Temporal lobe (tissue), 2 donors: ENCODE measurements around a stretch of chr10.

GRCh38 chr10:5794543-5795077 lies 18.6 kb downstream of the GDI2 start:
- RAMPAGE, long total RNA, result no peak

GRCh38 chr10:5811337-5811801 lies 1.9 kb downstream of the GDI2 start:
- RAMPAGE, long total RNA, result no peak

- RAMPAGE, long total RNA, result no peak
These were observed 693 bp downstream of the IL15RA start for GRCh38 chr10:5976540-5977159.

- RAMPAGE, long total RNA, result no peak
These were observed 10.4 kb upstream of the IL15RA start for GRCh38 chr10:5987744-5988211.

DNA sequence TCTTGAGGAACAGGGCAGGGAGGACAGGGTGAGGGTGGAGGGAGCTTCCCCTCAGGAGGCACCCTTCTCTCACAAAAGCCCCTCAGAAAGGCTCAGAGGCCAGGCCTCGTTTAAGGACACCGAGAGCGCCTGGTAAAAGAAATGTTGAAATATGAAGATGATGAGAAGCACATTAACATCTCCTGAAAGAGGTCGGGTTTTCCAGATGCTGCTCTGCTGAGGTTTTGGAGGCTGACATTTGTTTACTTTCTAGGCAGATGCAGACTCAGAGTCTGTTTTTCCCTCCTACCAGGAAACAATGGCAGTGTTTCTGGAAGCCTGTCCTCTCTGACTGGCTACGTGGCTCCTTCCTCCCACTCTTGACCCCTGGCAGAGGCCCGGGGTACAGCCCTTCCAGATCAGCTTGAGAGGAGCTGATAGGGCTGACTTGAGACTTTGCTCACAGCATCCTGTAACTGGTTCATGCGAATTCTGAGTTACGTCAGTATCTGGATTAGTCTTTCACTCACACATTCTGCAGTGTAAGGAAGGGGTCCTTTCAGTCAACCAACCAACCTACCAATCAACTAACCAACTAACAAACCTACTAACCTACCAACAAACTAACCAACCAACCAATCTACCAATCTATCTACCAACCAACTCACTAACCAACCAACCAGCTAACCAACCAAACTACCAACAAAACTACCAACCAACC lies 41.1 kb upstream of the IL15RA start:
- RAMPAGE, long total RNA, result no peak

DNA sequence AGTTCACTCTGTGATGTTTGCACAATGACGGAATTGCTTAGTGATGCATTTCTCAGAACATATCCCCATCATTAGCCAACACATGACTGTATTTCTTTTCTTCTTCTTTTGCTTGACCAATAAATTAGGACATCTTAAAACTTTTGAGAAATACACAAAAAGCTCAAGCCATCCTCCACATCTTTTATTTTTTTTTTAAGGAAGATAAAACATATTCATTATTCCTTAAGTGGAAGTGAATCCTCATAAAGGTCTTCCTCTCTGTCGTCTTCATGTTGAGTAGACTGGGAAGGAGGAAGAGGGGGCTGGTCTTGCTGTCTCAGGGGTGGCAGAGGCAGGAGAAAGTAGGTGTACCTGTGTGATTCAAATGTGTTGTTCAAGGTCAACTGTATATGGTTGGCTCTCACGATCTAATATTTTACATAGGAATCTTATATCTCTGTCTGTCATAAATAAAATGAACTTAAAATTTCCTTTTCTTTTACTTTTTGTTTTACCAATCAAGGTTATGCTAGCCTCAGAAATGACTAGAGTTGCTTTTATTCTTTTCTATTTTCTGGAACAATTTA lies 5.2 kb upstream of the PFKFB3 start:
- RAMPAGE, long total RNA, result no peak

DNA sequence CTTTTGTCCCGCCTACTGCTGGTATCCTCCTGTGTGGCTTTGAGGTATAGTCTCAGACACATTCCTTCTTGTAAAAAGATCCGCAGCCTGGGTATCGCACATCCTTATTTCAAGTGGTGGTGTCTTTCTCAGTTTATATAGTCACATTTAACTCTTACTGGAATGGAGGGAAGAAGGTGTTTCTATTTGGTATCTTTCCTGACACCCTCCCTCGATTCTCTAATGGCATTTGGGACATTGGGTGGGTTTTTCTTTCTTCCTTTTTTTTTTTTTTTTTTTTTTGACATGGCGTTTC lies 2.3 kb downstream of the PFKFB3 start:
- RAMPAGE, long total RNA, result no peak

GRCh38 chr10:6226144-6226976 lies 23.6 kb downstream of the PFKFB3 start:
- RAMPAGE, long total RNA, result no peak

DNA sequence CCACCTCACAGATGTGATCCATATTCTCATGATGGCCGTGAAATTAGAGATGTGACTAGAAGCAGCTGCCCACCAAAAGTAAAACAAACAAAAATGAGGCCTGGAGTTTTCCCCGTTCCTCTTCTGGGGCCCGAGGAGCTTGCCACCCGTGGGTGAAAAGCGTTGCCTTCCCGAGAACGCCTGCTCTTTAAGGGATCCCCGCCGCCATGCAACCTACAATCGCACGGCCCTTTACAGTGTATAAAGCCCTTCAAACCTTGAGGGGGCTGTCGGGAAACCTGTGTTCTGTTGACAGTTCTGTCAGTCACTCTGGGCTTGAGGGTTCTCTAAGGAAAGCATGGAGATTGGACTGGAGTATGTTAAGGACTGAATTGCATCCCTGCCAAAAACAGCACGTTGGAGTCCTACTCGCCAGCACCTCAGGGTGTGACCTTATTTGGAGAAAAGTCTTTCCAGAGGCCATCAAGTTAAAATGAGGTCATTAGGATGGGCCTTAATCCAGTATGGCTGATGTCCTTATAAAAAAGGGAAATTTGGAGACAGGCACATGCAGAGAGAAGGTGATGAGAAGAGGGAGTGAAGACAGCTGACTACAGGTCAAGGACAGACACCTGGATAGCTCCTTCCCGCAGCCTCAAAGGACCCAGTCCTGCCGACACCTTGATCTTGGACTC lies 70.6 kb downstream of the PFKFB3 start:
- RAMPAGE, long total RNA, result no peak

DNA sequence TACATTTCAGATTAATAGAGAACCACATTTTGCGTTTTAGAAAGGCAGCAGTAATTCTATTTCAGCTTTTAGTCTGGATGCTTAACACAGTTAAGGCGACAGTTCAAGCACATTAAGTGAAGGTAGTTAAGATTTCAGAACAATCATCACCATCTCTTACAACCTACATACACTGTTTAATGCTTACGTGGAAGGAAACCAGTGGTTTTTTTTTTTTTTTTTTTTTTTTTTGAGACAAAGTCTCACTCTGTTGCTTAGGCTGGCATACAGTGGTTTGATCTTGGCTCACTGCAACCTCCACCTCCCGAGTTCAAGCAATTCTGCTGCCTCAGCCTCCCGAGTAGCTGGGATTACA lies 89.0 kb downstream of the PFKFB3 start:
- RAMPAGE, long total RNA, result no peak

DNA sequence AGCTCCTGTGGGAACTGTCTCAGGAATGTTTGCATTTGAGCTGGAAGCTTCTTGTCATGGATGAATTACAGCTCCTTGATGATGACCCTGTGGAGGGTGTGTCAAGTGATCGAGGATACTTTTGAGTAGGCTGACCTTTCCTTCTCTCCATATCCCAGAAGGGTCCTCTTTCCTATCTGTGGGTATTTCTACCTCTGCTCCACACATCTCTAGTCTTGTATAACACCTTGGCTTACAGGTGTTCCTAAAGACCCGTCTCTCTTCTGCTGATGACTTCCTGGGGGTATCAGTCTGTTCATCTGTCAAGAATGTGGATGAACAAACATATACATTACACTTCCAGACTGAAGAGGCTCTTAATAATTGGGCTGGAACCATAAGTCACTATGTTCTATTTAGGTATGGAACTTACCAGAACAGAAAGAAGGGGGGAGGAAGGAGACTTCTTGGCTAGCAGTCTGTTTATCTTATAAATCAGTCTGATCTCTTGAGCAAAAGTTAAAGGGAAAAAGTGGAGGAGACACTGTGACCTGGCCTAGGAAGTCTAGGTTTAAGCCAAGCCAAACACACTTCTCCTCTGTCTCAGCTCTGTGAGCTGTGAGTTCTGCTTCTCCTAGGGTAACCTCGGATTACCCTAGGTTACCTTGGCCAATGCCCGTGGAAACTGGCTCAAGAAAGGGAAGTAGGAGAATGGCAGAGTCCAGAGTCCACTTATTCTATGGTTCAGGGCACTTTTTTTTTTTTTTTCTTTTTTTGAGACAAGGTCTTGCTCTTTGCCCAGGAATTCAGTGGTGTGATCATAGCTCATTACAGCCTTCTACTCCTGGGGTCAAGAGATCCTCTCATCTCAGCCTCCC lies 95.1 kb downstream of the PFKFB3 start:
- RAMPAGE, long total RNA, result no peak

DNA sequence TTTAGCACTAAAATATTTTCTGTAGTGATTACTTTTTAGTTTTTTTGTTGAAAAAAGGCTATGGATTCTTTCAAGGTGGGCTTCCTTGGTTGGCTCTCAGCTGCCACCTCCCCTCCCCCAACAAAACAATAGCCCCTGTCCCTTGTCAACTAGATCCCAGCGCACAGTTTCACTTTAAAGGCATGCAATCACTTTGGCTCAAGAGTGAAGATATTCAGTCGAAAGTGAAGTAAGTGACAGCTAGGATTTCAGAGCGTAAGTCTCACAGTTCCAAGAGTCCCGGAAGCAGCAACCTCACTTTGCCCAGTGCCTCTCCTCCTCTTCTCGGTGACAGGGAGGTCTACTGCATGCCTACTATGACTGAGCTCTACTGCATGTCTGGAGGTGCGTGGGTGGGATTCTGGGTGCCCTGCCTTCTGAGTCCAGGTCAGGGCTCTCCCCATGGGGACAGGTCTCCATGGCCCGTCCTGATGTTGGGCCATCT lies 17.1 kb downstream of the PRKCQ start:
- RAMPAGE, long total RNA, result no peak

DNA sequence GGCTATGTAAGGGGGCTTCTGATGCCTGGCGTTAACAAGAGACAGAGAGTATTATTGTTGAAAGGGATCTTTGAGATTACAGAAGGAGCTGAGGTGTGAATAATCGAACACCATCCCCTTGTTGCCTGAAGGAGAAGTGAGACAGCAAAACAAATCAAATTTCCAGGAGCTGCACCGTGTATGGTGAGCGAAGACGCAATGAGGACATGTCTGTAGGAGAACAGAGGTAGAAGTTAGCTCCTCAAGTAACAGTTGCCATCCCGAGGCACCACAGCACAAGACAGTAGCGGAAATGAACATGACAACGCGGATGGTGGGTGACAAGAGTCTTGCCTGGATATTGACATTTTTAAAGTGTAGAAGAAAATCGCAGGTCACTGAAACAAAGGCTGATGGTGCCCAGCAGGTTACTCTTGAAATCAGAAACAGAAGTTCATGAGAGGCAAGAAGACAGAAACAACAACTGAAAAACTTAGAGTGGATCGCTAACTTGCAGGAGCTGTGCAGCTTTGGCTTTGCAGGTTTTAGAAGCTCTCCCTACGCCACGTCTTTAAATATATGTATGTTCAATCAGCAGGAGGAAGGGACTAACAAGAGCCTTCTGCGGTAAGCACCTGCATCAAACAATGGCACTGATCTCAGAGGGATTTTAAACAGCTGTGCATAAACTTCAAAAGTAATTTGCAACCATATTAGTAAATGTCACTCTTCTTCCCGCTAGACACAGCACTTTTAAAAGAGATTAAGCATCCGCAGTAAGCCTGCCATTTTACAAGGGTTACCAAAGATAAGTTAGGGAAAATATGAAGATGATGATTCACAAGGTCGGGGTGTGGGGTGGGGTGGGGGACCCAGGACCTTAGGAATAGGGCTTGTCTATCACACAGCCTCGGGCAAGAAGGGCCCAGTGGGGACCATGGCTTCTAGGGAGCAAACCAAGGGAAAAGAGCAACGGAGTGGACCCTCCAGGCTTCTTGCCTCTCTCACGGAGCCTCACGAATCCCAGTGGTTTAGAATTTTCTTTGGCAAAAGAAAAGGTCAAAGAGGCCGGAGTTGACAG lies 1.7 kb downstream of the PRKCQ start:
- RAMPAGE, long total RNA, result no peak

GRCh38 chr10:6581604-6582357 lies 1.7 kb upstream of the PRKCQ start:
- RAMPAGE, long total RNA, result no peak

GRCh38 chr10:6607124-6607588 lies 27.1 kb upstream of the PRKCQ start:
- RAMPAGE, long total RNA, result no peak

DNA sequence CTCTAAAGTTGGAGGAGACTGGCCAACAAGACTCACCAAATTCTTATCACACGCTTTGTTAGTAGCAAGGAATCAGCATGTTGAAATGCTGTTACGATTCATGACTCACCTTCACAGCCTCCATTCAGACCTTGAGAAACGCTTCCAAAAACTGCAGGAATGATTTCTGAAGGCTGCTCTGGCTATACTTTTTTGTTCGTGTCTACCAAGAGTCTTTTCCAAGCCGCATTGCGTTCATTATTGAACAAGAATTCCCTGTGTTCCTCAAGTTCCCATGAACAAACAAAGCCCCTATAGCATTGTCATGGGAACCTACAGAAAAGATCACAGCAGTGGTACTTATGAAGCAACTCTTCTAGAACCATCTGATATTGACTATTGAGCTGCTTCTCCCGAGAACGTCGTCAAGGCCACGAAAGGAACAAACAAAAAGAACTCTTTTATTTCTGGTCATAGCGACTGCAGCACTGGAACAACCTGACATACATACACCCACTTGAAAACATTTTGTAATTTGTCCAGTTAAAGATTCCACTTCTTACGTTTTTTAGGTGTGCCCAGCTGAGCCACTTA lies 291.2 kb downstream of the SFMBT2 start:
- RAMPAGE, long total RNA, result no peak

- RAMPAGE, long total RNA, result no peak
These were observed 239.8 kb downstream of the SFMBT2 start for GRCh38 chr10:7170472-7171927.

GRCh38 chr10:7337418-7338179 lies 73.2 kb downstream of the SFMBT2 start:
- RAMPAGE, long total RNA, result no peak

DNA sequence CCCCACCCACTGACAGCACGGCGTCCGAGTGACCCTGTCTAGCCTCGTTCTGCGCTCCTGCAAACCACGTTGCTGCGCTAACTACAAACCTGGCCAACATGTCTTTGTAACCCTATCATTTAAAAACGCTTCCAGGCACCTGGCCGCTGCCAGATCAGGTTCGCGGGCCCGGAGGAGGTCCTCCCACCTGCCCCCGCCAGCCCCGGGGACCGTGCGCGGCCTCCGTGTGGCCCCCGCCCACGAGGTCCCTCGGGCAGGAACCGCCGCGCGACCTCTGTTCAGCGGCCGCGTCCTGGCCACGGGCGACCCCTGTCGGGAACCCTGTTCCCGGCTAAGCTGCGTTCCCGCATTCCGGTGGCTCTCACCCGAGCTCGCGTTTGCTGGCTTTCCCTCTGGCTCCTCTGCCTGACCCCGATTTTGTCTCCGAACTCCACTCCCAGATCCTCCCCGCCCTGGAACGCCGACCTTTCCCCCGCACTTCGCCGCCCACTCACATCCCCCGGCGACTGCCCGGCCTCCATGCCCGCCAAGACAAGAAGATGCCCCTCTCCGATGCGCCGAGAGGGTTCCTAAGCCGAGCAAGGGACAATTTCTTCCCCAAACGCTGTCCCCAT lies 2.4 kb downstream of the SFMBT2 start:
- RAMPAGE, long total RNA, result no peak

- RAMPAGE, long total RNA, result no peak
These were observed 7.0 kb upstream of the SFMBT2 start for GRCh38 chr10:7417847-7418189.